Mesenchymal stem cell of adipose (primary cell): ENCODE results near the gene LRCH3.

DNA sequence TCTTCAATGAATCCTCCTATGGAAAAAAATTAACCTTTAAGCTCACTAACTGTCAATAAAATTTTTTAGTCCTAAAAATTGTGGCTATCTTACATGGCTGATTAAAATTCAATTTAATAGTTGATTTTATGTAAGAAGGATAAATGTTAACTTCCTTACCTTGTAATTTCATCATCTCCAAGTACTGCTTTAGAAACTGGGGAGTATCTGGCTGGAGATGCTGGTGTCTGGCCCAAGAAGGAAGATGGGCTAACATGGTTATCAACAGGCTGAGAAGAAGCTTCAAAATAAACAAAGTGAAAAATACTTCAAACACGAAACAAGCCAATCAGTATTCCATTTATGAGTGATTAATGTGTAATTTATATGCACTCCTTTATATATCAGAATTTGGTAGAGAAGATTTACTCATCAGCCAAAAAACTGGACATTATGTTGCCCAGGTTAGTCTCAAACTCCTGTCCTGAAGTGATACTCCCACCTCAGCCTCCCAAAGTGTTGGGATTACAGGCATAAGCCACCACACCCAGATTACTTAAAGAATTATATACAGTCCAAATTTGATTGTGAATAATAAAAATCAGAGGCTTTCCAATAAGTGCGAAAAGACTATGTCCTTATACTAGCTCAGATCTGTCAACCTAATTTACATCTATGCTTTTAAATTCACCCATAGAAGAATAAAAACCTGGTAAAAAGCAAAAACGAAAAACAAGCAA, 89.8 kb upstream of the MELTF start:
- CAGE, long polyA plus RNA, result no peak

GRCh38 chr3:197161635-197162165, 132.1 kb upstream of the MELTF start:
- CAGE, long polyA plus RNA, result no peak

GRCh38 chr3:197183395-197184295, 114.8 kb downstream of the DLG1 start:
- CAGE, long polyA plus RNA, result no peak

DNA sequence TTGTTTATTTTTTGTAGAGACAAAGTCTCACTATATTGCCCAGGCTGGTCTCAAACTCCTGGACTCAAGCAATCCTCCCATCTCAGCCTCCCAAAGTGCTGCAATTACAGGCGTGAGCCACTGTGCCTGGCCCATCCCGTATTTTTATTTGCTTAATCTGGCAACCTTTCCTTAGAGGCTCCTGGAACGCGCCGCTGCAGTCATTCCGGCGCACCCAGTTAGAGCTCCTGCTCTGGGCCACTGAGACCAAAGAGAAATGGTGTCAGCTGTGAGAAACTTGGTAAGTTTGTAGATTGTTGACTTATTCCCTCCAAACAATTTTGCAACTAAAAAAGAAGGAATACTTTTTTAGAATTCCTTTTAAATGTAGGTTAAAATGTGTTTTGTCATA, 77.9 kb downstream of the BDH1 start:
- CAGE, long polyA plus RNA, result no peak

DNA sequence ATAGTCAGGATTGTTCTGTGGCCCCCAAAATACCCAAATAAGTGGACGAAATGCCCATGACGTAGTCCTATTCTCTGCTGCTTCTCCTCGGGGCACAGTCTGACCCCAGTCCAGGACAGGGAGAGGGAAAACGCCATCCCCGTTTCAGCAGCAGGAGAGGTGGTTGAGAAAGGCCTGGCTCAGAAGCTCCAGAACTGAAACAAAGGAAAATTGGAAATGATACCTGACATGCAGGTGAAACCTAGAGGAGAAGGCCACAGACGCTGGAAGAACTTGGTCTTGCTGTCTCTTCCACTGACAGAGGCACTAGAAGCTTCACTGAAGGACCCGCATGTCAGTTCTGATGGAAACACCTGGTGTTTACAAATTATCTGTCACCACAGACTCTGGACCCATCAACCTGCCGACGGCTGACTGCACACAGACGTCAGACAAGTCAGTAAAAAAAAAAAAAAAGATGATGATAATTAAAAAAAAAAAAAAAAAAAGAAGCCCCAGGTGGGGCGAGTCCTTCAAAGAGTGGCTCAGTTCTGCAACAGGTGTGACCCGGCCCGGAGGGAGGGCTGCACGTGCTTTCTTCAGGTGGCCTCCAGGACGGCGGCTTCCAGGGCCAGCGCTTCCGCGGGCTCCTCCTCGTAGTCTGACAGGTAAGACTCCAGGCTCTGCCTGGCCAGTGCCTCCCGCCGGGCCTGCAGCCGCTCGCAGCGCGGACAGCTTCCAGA, 62.1 kb downstream of the RUBCN start:
- CAGE, long polyA plus RNA, result no peak

GRCh38 chr3:197737450-197737636, 639 bp upstream of the RUBCN start:
- CAGE, long polyA plus RNA, result no peak

- CAGE, long polyA plus RNA, result no peak
Observed at GRCh38 chr3:197791147-197791839, at the start of gene LRCH3. Gene LRCH3 (plus strand): TSS chr3:197791254.

DNA sequence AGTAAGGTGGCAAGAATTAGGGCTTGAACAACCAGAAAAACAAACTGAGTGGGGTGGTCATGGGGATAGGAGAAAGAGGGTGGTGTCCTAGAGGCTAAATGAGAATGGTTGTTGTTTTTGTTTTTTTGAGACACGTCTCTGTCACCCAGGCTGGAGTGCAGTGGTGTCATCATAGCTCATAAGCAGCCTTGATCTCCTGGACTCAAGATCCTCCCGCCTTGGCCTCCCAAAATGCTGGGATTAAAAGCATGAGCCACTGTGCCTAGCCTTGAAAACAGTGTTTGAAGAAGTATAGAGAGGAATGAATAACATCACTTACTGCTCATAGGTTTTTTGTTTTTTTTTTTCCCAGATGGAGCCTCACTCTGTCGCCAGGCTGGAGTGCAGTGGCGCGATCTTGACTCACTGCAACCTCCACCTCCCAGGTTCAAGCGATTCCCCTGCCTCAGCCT, 53.3 kb downstream of the LRCH3 start:
- CAGE, long polyA plus RNA, result no peak

GRCh38 chr3:198079740-198080238, 119.8 kb downstream of the LMLN start:
- CAGE, long polyA plus RNA, result no peak